ENCODE measurements around the genes SLC6A17, PROK1, CD53 and CTTNBP2NL.

GRCh38 chr1:110083243-110083783, 12.8 kb upstream of the ALX3 start:
- PRO-cap = no peak
- RAMPAGE, long total RNA, 4 experiments = no peak in any of the 4 experiments

DNA sequence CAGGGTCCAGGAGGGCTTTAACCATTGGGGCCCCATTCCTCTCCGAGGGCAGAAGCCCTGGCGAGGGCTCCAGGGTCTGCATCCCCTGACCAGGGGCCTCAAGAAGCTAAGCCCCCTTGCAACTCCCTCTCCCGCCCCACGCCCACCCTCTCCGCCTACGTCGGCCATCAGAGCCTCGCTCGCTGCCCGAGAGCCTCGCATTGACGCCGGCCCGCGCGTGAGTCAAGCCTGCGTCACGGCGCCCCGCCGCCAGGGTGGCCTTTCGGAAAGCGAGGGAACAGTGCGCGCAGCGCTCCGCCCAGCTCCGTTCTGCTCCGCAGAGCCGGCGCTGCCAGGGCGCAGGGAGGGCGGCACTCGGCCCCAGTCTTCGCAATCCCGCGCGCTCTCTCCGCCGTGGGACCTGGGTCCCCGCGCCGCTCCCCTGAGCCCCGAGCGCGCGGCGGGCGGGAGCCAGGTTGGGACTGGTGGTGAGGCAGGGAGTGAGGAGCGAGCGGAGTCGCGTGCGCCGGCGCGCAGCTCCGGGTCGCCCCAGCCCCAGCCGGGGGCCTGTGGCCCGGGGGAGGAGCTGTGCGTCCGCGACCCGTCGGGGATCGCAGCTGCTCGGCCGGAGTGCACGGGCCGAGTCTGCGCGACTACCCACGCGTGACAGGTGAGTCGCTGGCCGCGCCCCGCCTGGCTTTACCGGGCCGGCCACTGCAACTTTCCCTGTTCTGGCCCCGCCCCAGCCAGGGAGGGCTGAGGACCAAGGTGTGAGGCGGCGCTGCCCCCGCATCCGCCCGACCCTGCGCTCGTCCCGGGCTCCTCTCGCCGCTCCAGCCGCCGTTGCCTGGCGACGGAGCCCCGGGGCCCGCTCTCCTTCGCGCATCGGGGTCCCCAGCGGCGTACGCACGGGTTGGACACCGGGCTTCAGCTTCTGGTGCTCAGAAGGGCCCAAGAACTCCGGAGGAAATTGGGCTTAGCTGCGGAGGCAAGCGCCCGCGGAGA, at the start of gene SLC6A17:
SLC6A17 (plus strand) TSS at position 260 of the 984 bp plus-strand sequence.
- PRO-cap = no peak
- RAMPAGE, long total RNA, 4 experiments = no peak in any of the 4 experiments

DNA sequence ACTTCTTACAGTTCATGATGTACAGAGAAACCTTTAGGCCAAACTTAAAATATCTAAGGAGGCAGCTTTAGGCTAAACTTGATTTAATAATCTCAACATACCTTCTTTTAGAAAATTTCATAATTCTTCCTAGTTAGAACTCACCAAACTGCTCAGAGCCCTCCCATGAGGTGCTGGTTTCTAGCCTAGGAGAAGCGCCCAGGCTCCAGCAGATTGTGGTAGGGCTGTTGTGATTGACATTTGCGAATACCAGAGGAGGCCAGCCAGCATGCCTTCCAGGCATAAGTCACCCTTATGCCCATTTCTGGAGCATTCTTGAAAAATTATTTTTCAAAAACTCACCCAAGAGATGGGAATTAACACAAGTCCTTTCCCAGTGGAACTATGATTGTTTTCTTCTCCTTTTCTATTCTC, 22.6 kb upstream of the KCNC4 start:
- PRO-cap = no peak
- RAMPAGE, long total RNA, 4 experiments = no peak in any of the 4 experiments

- PRO-cap = no peak
- RAMPAGE, long total RNA, 4 experiments = start-site peak on the plus strand in 2 of 4 experiments, at chr1:110451118-110451198 at its widest, 15 to 263 reads per replicate
Measured at GRCh38 chr1:110450891-110451504, at the start of gene PROK1. Gene PROK1, plus strand, starts transcription at chr1:110451149.

GRCh38 chr1:110872235-110873358, at the start of gene CD53:
Gene CD53, plus strand, starts transcription at chr1:110873148.
- PRO-cap = no peak
- RAMPAGE, long total RNA, 4 experiments = start-site peak on the plus strand in 4 of 4 experiments, at chr1:110873145-110873198 at its widest, 23 to 545 reads per replicate

DNA sequence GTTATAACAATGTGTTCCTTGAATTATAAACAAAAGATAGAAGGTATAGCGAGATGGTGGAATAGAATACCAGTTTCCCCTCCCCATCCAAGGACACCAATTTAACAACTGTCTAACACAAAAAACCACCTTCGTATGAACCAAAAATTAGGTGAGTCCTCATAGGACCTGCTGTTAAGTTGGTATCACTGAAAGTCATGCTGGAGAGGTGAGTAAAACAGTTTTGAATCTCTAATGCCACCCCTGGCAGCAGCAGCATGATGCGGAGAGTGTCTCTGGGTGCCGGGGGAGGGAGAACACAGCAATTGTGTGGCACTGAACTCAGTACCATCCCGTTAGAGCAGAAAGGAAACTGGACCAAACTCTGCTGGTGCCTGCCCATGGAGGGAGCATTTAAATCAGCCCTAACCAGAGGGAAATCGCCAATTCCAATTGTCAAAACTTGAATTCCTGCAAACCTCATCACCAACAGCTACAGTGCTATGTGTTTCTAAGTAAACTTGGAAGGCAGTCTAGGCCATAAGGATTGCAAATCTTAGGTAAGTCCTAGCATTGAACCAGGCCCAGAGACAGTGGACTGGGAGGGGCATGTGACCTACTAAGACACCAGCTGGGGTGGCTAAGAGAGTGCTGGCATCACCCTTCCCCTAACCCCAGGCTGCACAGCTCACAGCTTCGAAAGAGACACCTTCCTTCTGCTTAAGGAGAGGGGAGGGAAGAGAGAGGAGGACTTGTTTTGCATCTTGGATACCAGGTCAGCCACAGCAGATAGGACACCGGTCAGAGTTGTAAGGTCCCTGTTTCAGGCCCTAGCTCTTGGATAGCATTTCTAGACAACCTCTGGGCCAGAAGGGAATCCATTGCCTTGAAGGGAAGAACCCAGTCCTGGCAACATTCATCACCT, 30.0 kb downstream of the CD53 start:
- PRO-cap = no peak
- RAMPAGE, long total RNA, 4 experiments = no peak in any of the 4 experiments

GRCh38 chr1:111196012-111196849, 4.2 kb downstream of the DENND2D start:
- PRO-cap = no peak
- RAMPAGE, long total RNA, 4 experiments = no peak in any of the 4 experiments

DNA sequence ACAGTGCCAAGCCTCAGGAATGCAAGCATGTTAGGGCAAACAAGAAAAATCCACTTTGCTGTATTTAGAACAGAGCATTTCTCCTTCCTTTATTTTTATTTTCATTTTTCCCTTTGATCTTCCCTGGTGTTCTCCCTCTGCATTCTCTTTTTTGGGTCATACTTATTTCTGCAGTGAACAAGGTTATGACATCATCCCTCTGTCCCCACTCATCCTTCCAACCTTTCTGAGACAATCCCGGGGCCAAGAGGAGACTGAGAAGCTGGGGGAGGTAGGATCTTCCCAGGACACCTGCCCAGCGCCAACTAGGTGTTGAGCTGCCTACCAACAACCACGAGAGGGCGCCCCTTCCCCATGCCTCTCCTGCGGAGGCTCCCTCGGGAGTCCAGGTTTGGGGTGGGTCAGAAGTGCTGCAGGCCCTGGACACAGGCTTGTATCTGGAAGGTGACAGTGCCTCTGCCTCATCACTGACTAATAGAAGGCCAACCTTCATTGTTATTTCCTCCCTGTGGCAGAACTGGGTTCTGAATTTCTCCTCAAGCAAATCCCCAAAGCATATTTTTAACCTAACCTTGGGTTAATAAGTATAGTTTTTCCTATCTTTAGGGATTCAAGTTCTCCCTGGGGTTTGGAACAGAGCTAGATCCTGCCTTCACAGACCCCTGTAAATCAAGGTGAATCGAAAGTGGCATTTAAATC, 4.7 kb upstream of the CHI3L2 start:
- PRO-cap = no peak
- RAMPAGE, long total RNA, 4 experiments = no peak in any of the 4 experiments

- PRO-cap = no peak
- RAMPAGE, long total RNA, 4 experiments = no peak in any of the 4 experiments
Measured at GRCh38 chr1:111225547-111226458, 1.7 kb upstream of the CHI3L2 start.

- PRO-cap = no peak
- RAMPAGE, long total RNA, 4 experiments = no peak in any of the 4 experiments
Measured at GRCh38 chr1:111429719-111430185, 2.2 kb upstream of the OVGP1 start.

DNA sequence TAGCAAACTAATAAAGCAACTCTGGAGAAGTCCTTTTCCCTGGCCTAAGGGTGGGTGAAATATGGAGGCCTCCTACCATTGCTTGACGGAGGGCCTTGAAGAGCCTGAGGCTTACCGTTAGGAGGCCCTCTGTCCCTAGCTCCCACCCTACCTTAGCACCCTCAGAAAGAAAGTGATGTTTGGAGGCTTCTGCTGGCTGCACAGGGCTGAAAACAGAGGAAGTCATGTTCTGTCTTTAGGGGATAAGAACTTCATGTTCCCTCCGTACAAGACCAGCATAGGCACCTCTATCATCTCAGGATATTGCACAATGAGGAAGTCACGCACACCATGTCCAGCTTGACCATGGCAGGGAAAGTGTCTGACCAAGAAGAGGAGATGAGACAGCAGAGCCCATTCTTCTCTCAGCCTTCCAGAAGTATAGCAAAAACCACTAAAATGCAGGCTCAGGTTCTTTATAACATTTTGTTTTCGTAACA, 13.8 kb downstream of the ADORA3 start:
- PRO-cap = no peak
- RAMPAGE, long total RNA, 4 experiments = no peak in any of the 4 experiments

DNA sequence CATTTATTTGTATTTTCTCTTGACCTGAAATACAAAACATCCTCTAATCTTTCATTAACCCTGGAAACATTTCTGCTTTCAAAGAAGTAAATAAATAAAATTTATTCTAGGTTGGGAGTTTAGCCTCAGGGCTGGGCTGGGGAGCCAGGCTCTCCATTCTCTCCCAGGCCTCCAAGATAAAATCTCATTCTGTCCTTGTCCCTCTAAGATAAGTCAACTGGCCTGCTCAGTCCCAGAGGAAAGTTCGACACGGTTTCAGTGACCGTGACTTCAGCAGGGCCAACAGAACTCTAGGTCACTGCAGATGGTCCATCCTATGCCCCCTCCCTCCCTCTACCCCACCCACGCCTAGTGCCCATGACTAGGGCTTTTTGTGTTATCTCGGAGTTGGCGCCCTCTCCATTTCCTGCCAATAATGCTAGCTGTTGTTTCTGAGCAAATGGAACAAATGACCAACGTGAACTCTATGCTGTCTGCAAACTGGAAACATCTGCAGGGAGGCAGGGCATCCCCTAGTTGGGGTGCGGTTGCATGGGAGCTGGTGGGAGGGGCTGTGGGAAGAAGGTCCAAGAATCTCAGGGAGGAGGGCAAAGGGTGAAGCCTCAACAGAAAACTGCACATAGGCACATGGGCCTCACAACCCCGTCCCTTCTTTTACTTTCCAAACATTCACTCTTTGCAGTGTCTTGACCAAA, 10.1 kb upstream of the ADORA3 start:
- PRO-cap = no peak
- RAMPAGE, long total RNA, 4 experiments = no peak in any of the 4 experiments

- PRO-cap = no peak
- RAMPAGE, long total RNA, 4 experiments = no peak in any of the 4 experiments
Measured at GRCh38 chr1:111603823-111604436, 15.7 kb upstream of the RAP1A start.

DNA sequence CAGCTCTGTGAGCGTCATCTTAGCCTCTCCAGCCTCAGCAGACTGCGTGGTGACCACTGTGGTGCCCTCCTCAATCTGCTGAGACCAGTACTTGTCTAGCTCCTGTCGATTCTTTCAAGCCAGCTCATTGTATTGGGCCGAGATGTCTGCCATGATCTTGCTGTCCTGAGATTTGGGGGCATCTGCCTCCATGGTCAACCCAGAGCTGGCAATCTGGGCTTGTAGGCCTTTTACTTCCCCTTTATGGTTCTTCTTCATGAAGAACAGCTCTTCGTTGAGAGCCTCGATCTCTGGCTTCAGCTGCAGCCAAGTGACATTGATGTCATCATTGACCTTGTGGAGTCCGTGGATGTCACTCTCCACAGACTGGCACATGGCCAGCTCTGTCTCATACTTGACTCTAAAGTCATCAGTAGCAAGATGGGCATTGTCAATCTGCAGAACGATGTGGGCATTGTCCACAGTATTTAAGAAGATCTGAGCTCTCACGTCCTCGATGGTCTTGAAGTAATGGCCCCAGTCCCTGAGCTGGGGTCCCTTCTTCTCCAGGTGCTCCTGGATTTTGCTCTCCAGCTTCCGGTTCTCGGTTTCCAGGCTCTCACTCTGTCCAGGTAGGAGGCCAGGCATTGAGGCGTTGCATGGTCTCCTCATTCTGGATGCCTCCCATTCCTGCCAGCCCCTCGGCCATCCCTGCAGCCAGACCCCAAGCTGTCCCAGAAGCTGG, 29.3 kb downstream of the RAP1A start:
- PRO-cap = no peak
- RAMPAGE, long total RNA, 4 experiments = no peak in any of the 4 experiments

DNA sequence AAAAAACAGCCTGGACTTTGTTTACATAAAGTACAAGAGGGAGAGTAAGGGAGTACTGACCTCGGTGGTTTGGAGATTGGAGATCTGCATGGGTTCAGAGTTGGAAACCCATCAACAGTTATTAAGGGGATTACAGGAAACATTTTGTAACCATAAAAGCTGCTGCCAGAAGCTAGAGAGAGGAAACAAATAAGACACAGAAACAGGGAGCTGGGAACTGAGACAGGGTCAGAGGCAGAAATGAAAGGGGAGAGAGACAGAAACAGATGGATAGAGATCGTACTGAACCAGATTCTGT, 131.4 kb upstream of the CTTNBP2NL start:
- PRO-cap = no peak
- RAMPAGE, long total RNA, 4 experiments = no peak in any of the 4 experiments

DNA sequence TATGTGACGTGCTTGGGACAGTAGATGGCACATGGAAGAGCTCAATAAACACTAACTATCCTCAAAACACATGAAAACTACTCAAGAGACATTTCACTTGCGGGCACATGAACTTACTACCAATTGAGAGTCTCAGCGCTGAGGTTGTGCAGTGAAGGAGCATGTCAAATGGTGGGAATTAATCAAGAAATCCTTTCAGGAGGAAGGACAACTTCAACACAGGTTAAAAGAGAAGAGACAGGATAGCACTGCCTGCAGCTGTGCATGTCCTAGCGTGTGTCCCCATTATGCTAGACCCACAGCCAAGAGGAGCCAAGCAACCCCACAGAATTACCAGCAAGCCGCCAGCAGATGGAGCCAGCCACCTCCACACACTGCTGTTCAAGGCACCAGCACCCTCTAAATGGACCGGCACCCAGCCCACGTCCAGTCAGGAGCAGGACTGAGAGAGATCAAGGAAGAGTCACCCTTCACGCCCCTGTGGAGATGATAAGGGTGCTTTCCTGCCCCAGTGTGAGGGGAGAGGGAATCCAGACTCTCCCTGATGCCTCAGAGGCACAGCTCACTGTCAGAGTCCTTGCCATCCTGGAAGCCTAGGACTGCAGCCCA, 37.3 kb upstream of the CTTNBP2NL start:
- PRO-cap = no peak
- RAMPAGE, long total RNA, 4 experiments = start-site peak on the plus strand in 1 of 4 experiments, centred at position 526 of the sequence, 11 reads per replicate

- PRO-cap = no peak
- RAMPAGE, long total RNA, 4 experiments = start-site peak on the plus strand in 3 of 4 experiments, at chr1:112396234-112396257 at its widest, 94 to 486 reads per replicate
Measured at GRCh38 chr1:112395757-112396757, at the start of gene CTTNBP2NL. Gene CTTNBP2NL, plus strand, starts transcription at chr1:112396214.

GRCh38 chr1:112430987-112431577, 35.1 kb downstream of the CTTNBP2NL start:
- PRO-cap = no peak
- RAMPAGE, long total RNA, 4 experiments = no peak in any of the 4 experiments

DNA sequence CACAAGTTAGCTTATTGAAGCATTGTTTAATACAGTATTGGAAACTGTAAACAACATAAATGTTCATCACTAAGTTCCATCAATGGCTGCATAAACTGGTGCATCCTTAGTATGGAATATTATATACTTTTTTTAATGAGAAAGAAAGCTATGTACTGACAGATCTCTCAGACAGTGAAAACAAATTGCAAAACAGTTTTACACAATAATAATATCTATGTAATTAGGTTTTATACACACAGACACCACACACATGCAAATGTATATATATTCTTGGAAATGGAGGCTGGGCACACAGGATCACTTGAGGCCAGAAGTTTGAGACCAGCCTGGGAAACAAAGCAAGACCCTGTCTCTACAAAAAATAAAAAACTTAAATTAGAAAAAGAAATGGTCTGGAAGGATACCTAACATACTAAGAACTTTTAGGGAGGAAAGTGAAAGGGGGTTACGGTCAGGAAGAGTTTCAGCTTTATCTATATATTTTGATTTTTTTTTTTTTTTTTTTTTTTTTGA, 35.6 kb downstream of the CTTNBP2NL start:
- PRO-cap = no peak
- RAMPAGE, long total RNA, 4 experiments = no peak in any of the 4 experiments

DNA sequence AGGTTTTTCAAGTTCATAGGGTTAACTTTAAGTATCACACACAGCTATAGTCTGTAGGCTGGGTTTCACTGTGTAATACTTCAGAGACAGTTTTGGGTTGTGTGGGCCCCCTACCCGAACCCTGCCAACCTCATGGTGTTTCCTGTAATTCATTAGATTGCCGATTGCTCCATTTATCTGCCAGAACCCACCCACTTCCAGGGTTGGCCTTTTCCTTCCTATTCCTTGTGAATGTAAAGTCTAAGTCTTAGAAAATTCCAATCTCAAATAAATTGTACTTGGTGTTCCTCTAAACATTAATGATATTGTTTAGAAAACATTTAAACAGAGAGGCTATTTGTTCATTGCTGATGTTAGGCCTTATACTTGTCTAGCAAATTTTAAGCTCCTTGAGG, 43.6 kb downstream of the CTTNBP2NL start:
- PRO-cap = no peak
- RAMPAGE, long total RNA, 4 experiments = no peak in any of the 4 experiments